ENCODE data around the gene XDH.

DNA sequence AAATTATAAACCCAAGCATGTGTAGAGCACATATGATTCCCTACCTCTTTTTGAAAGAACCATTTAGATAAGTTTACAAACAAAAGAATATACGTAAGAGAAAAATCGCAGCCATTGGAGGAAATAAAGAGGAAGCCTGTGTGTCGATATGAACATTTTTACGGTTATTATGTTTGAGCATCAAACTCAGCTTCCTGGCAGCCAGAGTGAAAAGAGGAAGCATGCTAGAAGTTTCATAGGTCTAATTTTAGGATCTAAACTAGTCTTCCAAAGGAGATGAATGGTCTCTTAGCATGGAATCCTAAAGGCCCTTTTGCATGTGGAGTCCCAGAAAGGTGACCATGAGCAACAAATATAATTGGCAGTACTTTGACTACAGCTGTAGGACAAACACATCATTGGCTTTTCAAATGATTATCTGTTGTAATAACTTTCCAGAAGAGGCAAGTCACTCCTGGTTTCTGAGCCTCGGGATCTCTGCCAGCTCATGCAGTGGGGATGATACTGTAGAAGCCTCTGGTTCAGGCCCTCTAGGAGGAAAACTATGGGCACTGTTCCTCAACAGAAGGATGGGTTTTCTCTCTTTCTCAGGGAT lies 104.5 kb downstream of the PLB1 start:
- RRBS, result no CpG with 5 or more reads among the region's 5 CpGs

GRCh38 chr2:28601298-28602030 lies 105.6 kb downstream of the PLB1 start:
- RRBS, result no CpG with 5 or more reads among the region's 5 CpGs

DNA sequence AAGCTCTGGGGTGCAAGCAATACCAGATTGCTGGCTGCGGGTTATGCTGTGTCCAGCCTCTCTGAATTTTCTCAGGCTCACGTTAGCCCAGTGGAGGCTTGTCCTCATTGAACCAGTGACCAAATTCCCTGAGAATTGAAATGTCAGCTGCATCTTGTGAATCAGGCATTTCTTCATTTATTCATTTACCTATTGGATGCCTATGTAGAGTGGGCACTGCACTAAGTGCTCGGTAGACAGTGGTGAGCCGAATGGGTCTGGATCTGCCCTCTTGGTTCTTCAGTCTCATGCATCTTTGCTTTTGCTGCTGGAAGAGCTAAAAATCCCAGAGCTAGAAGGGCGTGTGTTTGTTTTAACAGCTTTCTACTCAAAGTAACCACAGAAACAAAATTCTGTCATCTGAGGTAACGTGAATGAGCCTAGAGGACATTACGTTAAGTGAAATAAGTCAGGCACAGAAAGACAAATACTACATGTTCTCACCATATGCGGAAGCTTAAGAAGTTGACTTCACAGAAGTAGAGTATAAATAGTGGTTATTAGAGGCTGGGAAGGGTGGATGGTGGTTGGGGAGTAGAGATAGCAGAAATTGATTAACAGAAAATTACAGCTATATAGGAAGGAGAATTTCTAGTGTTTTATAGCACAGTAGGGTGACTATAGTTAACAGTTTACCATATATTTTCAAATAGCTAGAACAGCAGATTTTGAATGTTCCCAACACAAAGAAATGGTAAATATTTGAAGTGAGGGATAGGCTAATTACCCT lies 119.8 kb downstream of the PLB1 start:
- RRBS, result no CpG with 5 or more reads among the region's 8 CpGs

GRCh38 chr2:28643083-28643771 lies 108.4 kb upstream of the PPP1CB start:
- RRBS, result 59% methylated on average over 2 of the region's 9 CpGs

- RRBS, result no CpG with 5 or more reads among the region's 4 CpGs
These were observed 10.3 kb downstream of the WDR43 start for GRCh38 chr2:28904378-28905458.

- RRBS, result no CpG with 5 or more reads among the region's 9 CpGs
These were observed 29.9 kb downstream of the WDR43 start for GRCh38 chr2:28924132-28924948.

DNA sequence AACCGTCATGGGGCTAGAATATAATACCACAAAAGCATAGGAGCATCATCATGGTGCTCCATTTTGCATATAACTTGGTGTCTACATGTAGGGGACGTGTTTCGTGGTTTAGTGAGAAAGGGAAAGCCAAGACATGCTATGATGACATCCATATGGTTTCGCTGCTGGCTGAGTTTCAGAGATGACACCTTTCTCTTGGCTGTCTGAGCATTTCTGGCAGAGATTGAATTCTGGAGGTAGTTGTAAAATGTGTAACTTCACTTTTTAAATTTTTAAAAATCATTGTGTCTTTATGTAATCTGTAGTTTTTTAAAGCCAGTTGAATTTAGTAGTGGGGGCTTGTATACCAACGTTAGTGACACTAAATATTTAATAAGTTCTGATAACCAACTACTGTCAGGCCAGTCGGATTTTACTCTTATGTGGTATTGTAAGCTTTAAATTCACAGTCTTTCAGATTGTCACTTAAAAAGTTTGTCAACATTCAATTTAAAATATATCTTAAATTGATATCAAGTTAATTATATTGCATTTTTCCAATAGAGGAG lies 32.5 kb downstream of the WDR43 start:
- RRBS, result no CpG with 5 or more reads among the region's 6 CpGs

GRCh38 chr2:28956295-28956833 lies 24.7 kb upstream of the TOGARAM2 start:
- RRBS, result no CpG with 5 or more reads among the region's 11 CpGs

GRCh38 chr2:29117511-29118552 lies 2.6 kb downstream of the CLIP4 start:
- RRBS, result no CpG with 5 or more reads among the region's 7 CpGs

DNA sequence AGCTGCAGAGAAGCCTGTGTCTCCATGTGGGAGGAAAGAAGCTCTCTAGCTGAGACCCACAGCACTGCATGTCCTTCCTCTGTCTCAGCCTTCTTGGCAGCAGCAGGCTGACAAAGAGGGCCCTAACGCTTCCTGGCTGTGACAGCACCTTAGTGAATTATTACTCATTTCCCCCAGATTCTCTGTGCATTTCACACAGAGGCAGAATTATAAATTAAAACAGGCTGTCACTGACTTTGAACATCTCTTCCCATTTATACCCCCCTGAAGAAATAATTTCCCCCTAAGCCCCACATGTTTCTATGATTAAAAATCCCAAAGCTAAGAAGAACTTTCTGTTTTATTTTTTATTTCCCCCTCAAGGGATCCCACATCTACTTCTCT lies 206.9 kb downstream of the CLIP4 start:
- RRBS, result no CpG with 5 or more reads among the region's 1 CpG

- RRBS, result no CpG with 5 or more reads among the region's 7 CpGs
These were observed 1.4 kb downstream of the YPEL5 start for GRCh38 chr2:30148168-30148546.

DNA sequence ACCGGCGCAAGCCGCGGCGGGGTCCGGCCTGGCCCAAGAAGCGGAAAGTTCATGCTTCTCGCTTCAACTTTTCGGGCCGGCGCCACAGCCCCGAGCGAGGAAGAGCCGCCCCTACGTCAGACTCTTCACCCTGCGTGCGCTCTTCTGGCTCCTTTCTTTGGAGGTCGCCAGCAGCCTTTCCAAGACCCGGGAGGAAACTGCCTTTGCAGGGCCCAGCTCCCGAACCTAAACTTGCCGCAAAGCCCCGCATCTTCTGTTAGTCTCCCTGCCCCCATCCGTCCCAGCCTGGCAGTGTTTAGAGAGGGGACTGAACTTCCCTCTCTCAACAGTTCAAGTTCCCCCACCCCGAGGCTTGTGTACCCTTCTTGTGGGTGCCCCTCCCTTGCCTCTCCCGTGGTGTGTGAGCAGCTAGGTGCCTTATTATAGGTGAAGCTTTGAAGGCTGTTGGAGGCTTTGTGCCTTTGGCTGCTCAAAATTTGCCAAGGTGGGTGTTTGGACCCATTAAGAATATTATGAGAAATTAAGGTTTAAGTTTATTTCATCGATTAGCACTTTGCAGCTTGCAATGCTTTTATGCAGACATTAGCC lies 1.4 kb downstream of the LBH start:
- RRBS, result 87% methylated on average over 5 of the region's 26 CpGs

DNA sequence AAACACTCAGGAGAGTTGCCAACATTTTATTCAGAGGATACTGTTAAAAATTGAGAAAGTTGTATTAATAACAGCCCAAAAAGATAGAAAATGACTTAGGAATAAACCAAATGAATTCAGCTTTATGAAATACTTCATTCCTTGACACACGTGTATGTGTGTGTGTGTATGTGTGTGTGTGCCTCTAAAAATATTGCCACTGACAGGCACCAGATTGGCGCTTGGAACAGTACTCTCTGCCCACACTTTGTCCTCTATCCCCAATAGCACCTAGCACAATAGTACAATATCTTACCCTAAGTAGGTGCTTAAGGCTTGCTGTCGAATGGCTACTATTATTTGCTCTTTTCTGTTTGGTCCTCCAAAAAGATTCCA lies 43.5 kb upstream of the LCLAT1 start:
- RRBS, result no CpG with 5 or more reads among the region's 3 CpGs

DNA sequence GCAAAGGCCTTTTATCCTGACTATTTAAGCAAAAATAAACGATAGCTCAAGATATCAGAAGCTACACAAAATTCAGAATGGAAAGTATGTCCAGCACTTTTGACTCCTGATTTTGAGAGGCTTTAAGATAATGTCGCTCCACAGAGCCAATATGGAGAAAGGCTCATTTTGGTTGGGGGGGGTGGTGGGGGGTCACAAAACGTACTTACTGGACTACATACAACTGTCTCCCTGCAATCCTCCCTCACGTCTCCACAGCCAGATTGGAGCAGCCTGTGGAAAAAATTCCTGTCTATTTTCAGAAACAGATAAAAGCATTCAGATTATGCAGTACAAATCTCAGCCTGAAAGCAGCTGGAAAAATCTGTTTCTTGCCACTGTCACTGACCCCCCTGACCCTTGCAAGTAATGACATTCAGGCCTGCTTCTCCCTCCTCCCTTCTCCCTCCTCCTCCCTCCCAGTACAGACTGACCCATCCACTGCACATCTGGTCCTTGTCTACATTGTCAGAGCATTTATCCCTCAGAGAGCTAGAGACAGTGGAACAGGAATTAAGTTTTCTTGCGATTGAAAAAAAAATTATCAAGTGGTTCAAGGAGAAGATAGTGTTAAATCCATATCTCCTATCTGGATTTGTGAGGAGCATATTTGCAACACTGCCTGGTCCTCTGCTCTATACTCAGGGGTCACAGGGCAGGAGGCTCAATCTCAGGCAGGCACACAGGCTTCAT lies 34.7 kb upstream of the LCLAT1 start:
- RRBS, result no CpG with 5 or more reads among the region's 5 CpGs

DNA sequence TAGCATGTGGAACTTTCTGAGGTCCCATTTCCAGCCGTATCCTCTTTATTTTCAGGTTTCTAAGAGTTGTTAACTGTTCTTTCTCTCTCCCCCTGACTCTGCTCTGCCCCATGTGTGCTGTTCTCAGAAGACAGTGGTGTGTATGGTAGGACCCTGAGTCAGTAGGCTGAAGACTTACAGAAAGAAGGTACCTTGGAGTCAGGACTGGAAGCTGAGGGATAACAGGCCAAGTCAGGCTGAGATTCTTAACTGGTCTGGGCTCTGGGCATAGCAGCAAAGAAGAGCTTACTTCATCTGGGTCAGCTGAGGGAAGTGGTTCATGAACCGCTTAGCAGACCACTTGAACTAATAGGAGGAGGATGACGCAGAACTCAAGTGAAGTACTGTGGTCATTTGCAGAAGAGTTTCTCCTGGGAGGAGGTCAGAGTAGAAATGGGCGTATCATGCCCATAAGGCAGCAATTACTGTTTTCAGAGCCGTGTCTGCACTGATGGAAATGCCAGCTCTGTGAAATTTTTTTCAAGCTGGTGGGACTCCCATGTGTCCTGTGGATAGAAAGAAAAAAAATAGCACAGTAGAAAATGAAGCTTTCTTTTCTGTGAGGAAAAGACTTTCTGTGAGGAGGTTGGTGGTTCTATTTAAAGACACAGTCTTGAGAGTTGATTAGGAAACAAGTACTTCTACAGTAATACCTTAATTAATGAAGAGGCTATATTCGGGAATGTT lies 164.6 kb downstream of the LCLAT1 start:
- RRBS, result no CpG with 5 or more reads among the region's 6 CpGs

DNA sequence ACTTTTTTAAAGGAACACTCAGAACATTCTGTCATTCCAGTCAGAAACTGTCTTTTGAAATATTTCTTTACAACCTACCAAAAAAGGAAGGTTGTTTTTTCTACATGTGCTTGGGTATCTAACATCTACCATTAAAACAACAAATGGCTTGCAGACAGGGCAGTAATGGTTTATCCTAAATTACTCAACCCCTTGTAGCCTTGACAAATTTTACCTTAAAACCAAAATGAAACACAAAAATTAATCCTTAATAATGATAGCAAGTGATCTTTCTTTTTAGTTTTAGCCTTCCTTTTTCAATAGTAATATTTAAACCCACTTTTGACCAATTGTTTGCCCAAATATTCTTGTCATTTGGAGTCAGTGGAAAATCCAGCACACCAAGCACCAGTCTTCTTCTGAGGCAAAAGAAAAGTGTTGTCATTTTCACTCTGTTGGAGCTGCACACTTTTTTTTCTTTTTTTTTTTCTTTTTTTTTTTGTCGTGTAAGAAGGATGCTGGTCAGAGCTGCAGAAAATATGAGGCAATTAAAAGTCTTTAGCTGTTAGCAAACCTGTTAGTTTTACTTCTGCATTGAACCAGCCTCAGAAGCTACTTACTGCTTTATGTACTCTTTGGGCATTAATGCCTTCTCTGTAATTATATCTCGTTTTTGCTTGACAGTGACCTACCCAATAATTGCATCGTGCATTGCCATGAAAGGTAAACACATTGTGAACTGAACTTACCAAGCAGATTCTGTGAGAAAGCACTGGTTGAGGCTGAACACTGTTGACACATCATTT lies 165.6 kb downstream of the CAPN13 start:
- RRBS, result no CpG with 5 or more reads among the region's 3 CpGs

- RRBS, result no CpG with 5 or more reads among the region's 1 CpG
These were observed 136.4 kb downstream of the CAPN13 start for GRCh38 chr2:30670793-30671259.

GRCh38 chr2:31239633-31240287 lies 5.8 kb downstream of the EHD3 start:
- RRBS, result no CpG with 5 or more reads among the region's 24 CpGs

DNA sequence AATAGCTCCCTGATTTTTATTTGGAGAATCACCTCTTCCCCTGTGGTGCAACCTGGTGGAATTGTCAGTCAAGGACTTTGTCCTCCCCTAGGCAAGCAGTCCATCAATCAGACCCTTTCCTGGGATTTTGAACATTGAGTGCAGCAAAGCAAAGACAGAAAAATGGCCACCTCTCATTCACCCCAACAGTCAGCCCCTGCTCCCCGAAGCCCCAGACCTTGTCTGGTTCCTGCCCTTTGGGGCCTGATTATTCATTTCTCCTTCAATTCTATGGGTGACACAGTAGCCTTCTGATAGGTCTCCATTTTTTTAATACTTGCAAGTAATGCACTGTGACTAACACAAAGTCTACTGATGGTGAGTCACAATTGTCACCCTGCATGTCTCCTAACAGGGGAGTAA lies 63.5 kb downstream of the EHD3 start:
- RRBS, result no CpG with 5 or more reads among the region's 1 CpG

GRCh38 chr2:31414060-31415317 lies at the start of gene XDH:
TSS of gene XDH (minus strand) at chr2:31414742.
- RRBS, result no CpG with 5 or more reads among the region's 10 CpGs

Data from Ishikawa (cell line).